Bronchus fibroblast of lung (primary cell): ENCODE results near the genes OR10G6 and OR8D2.

- RAMPAGE, long total RNA = no peak
Measured at GRCh38 chr11:122716948-122717632, 61.6 kb downstream of the UBASH3B start.

DNA sequence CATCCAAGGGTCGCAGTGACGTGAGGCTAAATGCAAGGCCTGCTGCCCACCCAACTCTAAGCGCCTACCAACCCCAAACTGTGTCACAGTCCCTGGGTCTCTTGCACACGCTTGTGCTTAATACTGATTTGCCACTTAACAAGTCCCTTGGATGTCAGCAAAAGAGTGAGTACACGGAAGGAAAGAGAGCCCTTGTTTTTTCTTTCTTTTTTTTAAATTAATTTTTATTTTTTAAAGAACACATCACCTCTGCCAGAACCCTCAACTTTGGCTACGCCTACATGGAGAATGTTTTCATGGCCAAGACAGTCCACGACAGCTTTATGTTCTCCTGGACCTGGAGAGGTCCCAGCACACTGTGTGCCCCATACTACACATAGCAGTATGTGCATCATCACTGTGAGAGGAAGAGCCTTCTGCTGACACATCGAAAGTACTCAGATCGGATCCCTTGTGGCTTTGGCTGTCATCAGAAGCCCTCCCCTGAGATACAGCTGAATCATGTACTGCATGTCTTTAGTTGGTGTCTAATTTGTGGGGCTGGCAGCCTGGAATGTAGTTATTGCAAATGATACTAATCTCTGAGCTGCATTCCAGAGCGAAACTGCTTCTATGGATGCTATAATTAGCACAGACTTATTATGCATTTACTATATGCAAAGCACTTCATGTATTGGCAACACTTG, 89.5 kb upstream of the CRTAM start:
- RAMPAGE, long total RNA = no peak

DNA sequence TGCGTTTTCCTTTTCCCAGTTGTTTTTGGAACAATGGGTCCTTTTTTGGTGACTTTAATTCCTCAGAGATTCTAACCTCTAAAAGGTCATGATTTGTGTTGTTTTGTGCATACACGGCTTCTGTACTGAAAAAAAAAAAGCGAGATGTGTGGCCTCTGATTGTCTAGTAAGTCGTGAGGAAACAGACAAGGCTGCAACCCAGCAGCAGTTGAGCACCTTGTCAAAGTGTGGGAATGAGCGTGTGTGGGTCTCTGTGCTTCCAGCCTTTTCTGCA, 64.4 kb upstream of the CRTAM start:
- RAMPAGE, long total RNA = no peak

DNA sequence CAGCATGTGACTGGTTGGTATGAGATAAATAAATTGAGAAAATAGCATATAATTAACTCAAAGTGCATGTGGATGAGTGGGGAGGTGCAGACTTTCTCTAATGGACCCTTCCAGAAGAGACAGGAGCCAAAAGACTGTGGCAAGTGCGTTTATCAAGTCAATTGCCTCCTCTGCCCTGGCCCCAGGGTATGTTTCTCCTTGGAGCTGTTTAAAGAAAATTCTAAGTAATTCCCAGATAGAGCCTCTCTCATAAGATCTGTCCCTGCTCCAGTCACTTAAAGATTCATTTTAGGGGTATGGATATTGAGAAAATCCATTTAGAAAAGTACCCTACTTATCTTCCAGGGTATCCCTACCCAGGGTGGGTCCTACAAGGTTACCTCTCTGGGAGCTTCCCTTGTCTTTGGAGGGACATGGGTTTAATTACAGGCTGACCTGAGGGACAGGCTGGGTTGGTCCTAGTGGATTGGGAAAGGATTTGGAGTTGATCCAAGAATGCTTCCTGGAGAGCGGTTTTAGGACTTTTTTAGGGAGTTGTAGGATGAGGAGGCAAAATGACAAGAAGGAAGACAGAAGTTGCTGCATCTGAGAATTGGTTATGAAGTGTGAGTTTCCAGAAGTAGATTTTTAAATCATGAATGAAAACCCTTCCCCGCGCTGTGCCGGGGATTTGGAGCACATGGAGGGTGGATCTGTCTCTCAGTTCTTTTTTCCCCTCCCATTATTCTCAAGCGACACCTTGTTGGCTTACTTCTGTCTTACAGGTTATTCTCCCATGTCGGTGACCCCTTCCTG, 61.8 kb upstream of the CRTAM start:
- RAMPAGE, long total RNA = no peak

DNA sequence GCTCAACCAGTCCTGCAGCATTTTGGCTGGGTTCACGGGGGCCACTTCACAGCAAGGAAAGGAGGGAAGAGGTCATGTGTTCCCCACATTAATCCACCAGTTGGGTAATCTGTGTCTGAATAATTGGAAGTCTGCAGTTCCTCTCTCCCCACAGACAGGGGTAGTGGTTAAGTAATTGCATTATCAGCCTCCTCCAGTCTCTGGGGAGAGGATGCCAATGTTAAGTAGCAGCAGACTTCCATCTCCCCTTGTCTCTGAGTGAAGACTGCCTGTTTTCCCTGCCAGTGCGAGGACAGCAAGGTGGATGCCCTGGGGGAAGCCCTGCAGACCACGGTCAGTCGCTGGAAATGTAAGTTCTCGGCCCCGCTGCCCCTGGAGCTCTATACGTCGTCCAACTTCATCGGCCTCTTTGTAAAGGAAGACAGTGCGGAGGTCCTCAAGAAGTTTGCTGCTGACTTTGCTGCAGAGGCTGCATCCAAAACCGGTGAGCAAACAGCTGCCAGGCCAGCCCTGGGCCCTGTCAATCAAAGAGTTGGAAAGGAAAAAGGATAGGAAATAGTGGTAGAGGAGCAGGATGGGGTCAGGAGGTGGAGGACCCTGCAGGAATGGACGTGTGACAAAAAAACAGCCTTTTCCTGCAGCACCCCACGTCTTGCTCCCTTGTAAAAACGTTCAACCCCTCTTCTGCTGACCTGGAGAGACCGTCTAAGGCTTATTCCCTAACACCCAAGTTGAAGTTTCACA, 58.9 kb upstream of the CRTAM start:
- RAMPAGE, long total RNA = no peak

DNA sequence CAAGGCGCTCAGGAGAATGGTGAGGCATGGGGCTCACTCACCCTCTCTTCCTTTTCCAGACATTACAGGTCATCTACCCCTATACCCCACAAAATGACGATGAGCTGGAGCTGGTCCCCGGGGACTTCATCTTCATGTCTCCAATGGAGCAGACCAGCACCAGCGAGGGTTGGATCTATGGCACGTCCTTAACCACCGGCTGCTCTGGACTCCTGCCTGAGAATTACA, 49.3 kb upstream of the CRTAM start:
- RAMPAGE, long total RNA = no peak

DNA sequence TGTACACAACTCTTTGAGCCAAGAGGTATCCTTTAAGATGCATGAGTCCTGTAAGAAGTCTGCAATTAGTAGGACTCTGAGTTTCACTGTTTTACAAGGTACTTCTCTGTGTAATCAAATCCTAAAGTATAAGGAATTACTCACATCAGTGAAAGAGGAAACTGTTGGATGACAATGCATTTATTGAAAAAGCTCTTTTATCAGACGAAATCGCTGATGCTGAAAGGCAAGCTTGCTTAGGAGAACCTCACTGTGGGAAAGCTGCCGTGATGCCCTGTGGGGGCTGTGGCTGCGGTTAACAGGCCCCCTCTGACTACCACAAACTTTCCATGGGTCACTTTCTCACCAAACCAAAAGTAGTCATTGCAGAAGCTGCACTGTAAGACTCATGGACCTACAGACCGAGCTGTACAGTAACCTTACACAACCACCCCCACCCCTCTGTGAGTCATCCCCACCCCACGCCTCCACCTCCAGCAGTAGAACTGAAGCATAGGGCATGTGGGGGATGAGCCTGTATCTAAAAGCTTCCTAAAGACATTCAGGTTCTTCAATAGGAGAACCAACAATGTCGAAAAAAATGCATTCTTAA, 18.3 kb downstream of the CRTAM start:
- RAMPAGE, long total RNA = no peak

- RAMPAGE, long total RNA = no peak
Measured at GRCh38 chr11:123100314-123101001, 38.5 kb upstream of the HSPA8 start.

DNA sequence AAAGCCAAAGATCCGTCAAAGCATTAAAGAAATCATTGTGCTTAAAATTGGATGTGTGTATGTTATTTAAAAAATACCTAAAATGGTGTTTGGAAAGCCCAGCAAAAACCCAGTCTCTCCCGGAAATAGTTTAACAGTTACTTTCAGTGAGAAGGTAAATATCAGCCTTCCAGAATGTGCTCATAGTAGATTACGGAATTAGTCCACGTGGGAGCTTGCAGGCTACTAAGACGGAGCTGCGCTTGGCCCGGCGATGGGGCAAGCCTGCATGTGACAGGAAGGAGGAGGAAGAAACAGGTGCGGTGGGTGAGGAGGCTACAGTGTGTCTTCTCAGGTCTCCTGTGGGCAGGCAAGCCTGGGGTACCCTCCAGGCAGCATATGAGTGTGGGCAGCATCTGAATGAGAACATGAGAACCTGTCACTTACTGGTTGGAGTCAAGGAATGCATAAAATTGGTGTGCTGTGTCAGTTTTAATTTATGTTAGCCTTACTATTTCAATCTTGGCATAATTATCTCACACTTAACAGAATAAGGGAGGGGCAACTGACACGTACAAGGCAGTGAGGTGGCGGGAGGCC, 35.9 kb downstream of the CLMP start:
- RAMPAGE, long total RNA = no peak

GRCh38 chr11:123193558-123194299, 1.3 kb downstream of the CLMP start:
- RAMPAGE, long total RNA = no peak

- RAMPAGE, long total RNA = no peak
Measured at GRCh38 chr11:123195638-123196658, 900 bp upstream of the CLMP start.

DNA sequence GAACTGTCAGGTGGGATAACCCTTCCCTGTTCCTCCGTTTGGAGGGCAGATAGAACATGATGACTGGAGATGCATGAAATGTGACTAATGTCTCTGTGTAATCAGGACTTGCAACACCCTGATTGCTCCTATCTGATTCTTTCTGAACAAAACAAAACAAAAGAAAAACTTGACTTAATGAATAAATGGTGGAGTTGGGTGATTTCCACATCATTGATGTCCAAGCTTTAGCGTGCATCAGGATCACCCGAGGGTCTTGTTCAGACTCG, 106.3 kb upstream of the CLMP start:
- RAMPAGE, long total RNA = no peak

DNA sequence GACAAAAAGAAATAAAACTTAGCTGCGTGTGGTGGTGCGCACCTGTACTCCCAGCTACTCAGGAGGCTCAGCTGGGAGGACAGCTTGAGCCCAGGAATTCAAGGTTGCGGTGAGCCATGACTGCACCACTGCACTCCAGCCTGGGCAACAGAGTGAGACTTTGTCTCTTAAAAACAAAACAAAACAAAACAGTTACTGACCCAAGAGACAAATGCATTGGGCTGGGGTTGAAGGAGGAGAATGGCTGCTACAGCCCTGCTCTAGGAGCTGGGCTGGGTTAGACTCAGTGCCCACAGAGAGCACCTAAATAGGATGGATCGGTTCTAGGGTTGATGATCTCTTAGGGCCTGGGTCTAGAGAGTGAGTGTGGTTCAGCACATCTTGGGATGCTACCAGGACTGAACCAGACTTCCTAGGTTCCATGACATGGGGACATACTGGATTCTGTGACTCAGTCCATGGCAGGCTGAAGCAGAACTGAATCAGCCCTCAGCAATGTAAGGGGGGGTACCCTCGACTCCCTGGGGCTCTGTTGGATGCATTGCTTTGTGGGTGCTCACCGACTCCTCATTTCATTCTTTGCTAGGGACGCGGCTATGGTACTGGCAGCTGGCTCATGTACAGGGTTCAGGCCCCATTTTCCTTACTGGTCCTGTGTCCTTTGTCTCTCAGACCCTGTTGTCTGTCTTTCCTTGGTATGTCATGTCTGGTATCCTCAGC, 883 bp upstream of the GRAMD1B start:
- RAMPAGE, long total RNA = no peak

DNA sequence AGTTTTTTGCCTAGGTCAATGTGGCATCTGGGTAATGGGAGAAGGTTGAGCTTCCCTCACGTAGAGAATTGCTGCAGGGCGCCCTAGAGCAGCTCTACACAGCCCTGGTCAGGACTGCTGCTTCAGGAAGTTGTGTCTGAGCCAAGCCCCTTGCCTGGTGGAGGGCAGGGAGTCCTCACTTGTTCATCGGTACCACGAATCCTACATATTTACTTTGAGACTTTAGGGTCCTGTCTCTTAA, 1.6 kb downstream of the GRAMD1B start:
- RAMPAGE, long total RNA = no peak

DNA sequence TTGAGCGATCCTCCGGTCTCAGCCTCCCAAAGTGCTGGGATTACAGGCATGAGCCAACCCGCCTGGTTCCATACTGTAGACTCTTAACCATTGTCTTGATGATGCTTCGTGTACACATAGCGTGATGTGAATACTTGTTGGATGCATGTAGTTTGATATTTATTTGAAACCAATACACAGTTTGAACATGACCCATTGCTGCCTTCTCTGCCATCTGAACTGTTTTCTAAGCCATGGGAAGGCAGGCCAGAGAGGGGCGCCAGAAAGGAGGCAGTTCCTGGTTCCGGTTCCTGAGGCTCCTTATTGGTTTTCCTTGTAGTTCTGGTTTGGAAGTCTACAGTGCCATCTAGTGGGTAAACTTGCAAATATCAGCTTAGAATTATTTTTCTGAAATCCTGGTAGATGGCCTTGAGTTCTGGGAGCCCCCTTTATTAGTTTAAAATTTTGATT, 48.2 kb downstream of the GRAMD1B start:
- RAMPAGE, long total RNA = no peak

DNA sequence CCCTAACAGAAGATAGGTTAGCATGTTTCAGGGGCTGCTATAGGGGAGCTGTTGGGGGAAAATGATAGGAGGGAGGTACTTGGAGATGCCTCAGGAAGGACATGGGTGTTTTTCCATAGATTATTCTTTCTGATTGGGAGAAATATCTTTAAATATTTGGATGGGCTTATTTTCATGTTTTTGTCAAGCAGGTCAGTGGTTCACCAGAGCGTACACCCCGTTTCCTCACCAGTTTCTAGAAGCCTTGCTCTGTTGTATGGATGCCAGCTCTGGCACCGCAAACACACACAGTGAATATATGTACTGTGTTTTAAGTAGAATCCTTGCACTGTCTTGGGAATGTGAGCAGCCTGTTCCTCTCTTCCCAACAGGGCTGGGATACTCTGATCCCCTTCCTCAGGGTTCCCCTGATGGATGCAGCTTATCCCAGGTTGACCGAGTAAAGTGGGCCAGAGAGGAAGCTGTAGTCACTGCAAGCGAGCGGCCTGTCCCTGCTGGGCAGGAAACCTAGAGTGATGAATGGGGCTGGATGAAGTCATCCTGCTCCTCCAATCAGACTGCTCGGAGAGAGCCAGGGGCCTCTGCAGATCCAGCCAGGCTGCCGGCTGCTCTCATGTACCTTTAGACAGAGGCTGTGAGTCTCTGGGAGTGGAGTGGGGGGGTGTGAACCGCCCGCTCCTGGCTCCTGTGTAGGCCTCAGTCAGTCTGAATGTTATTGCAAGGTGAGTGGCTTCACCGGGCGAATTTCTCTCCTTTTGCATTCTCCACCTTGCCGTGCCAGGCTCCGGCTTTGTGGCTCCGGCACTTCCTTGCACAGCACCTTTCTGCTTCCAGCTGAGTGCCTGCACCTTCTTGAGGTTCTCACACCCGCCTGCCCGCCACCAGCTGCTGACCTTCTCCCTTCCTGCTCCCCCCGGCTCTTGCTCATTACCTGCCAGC, 79.5 kb downstream of the GRAMD1B start:
- RAMPAGE, long total RNA = no peak

- RAMPAGE, long total RNA = no peak
Measured at GRCh38 chr11:123590190-123591302, 63.9 kb downstream of the SCN3B start.

DNA sequence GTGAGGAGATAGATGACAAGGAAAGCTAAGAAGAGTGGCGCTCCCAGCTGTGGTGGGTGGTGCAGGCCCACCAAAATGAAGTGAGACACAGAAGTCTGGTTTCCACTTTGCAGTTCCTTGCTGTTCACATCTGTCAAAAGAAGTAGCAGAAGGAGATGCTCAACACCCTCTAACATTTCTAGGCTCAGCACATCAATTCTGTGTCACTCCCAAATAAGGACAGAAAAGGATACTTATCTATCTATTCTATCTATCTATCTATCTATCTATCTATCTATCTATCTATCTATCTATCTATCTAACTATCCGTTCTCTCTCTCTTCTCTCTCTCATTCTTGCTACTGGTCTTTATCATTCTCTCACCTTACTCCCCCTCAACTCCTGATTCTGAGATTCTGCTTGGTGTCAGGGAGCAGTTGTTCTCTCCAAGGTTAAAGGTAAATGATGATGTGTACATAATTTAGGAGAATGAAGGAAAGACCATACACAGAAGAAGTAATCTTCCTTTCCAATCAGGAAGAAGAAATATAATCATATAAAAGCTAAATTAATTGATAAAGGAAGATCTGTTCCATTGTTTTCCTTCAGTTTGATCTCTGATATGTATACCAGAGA, at the start of gene OR10G6:
Gene OR10G6 (minus strand): TSS at position 176 of the 615 bp plus-strand sequence.
- RAMPAGE, long total RNA = no peak

- RAMPAGE, long total RNA = no peak
Measured at GRCh38 chr11:124240772-124240978, 220 bp upstream of the OR8G1 start.

DNA sequence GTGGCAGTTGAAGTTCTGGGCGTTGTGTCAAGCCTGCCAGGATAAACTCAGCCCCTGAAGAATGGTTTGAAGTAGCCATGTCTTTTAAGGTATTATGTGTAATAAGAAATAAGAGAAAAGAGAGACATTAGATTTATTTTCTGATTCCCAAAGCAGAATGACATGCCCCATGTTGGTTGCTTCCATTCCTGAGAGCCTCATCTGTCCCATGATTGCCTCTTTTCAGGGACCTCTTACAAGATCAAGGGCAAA, at the start of gene OR8D2:
Gene OR8D2 (minus strand): TSS at position 79 of the 252 bp plus-strand sequence.
- RAMPAGE, long total RNA = no peak